Measurements from ENCODE around the gene CCND2.

- PRO-cap, result unidirectional peak, plus-strand start at chr12:3752563
- RAMPAGE, long total RNA, 3 experiments, result no peak in any of the 3 experiments
Observed at GRCh38 chr12:3751941-3752641, 818 bp downstream of the CRACR2A start.

DNA sequence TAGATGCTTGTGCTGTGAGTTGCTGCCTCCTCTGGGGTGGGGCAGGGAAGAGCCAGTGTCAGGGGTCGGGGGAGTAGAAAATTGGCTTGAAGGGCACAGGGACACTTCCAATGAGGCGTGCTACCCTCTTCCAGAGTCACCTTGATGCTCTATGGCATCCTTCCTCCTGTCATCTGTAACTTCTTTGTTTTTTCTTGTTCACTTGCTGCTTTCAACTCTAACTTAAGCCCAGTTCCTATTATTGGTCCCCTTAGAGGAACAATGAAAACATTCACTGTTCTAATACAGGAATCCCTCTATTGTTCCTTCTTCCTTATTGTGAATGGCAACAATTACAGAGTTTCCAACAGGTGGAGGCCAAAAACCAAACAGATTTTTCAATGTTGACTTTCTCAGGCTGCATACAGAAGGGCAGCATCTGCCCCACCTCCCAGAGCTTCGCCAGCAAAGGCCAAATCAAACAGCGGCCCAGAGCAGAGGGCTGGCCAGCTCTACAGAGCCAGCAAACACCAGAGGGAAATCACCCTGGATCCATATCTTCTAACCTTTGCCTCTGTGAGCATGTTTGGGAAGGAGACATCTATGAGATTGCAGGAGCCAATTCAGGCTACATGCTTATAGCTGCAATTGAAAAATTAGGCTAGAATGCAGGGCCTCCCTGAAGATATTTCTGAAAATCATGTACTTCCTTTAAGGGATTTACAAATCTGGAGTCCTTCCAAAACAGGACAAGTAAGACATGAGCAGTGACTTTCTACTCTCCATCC, 4.3 kb upstream of the CRACR2A start:
- PRO-cap, result no peak
- RAMPAGE, long total RNA, 3 experiments, result no peak in any of the 3 experiments

- PRO-cap, result no peak
- RAMPAGE, long total RNA, 3 experiments, result start-site peak on the minus strand in 1 of 3 experiments, at chr12:3868848-3869055 at its widest, 6 reads per replicate
Observed at GRCh38 chr12:3868910-3869646, 4.1 kb downstream of the PARP11 start.

- PRO-cap, result no peak
- RAMPAGE, long total RNA, 3 experiments, result no peak in any of the 3 experiments
Observed at GRCh38 chr12:3913439-3913697, 40.2 kb upstream of the PARP11 start.

- PRO-cap, result no peak
- RAMPAGE, long total RNA, 3 experiments, result no peak in any of the 3 experiments
Observed at GRCh38 chr12:4252609-4253073, 20.9 kb upstream of the CCND2 start.

DNA sequence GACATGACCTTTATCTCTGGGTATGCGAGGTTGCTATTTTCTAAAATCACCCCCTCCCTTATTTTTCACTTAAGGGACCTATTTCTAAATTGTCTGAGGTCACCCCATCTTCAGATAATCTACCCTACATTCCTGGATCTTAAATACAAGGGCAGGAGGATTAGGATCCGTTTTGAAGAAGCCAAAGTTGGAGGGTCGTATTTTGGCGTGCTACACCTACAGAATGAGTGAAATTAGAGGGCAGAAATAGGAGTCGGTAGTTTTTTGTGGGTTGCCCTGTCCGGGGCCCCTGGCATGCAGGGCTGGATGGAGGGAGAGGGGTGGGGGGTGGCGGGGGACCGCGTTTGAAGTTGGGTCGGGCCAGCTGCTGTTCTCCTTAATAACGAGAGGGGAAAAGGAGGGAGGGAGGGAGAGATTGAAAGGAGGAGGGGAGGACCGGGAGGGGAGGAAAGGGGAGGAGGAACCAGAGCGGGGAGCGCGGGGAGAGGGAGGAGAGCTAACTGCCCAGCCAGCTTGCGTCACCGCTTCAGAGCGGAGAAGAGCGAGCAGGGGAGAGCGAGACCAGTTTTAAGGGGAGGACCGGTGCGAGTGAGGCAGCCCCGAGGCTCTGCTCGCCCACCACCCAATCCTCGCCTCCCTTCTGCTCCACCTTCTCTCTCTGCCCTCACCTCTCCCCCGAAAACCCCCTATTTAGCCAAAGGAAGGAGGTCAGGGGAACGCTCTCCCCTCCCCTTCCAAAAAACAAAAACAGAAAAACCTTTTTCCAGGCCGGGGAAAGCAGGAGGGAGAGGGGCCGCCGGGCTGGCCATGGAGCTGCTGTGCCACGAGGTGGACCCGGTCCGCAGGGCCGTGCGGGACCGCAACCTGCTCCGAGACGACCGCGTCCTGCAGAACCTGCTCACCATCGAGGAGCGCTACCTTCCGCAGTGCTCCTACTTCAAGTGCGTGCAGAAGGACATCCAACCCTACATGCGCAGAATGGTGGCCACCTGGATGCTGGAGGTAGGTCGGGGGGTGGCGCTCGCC, at the start of gene CCND2:
Gene CCND2, plus strand, starts transcription at position 529 of the 1,026 bp plus-strand sequence.
- PRO-cap, result bidirectional peak, plus-strand start at position 529 of the sequence, minus-strand start at position 352 of the sequence
- RAMPAGE, long total RNA, 3 experiments, result start-site peak on the plus strand in 3 of 3 experiments, centred at positions 538 to 694 of the sequence, 21 to 308 reads per replicate

DNA sequence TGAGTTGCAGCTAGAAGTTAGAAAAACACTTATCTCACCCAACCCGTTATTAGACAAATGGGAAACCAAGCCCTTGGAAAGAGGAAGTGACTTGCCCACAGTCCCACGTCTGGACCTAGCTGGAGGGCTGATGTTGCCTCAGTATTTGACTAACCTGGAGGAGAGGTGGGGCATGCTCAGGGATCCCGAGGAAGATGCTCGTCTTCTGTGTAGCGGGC, 12.6 kb downstream of the CCND2 start:
- PRO-cap, result no peak
- RAMPAGE, long total RNA, 3 experiments, result no peak in any of the 3 experiments

DNA sequence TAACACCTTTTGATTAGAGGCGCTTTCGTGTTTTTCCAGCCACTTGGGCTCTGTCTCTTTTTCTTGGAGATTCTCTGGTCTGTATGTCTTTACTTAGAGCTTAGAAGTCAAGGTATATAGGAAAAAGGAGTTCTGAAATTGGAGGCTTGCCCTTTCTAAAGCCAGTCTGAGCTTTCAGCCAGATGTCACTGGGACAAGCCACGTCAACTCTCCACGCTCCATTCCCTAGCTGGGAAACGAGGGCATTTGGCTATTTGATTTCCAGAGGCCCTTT, 20.9 kb downstream of the CCND2 start:
- PRO-cap, result no peak
- RAMPAGE, long total RNA, 3 experiments, result no peak in any of the 3 experiments

GRCh38 chr12:4299601-4300187, 21.3 kb upstream of the TIGAR start:
- PRO-cap, result no peak
- RAMPAGE, long total RNA, 3 experiments, result no peak in any of the 3 experiments

- PRO-cap, result no peak
- RAMPAGE, long total RNA, 3 experiments, result no peak in any of the 3 experiments
Observed at GRCh38 chr12:5122170-5122743, 78.6 kb downstream of the KCNA5 start.

- PRO-cap, result no peak
- RAMPAGE, long total RNA, 3 experiments, result no peak in any of the 3 experiments
Observed at GRCh38 chr12:5503592-5504026, 71.7 kb downstream of the NTF3 start.

DNA sequence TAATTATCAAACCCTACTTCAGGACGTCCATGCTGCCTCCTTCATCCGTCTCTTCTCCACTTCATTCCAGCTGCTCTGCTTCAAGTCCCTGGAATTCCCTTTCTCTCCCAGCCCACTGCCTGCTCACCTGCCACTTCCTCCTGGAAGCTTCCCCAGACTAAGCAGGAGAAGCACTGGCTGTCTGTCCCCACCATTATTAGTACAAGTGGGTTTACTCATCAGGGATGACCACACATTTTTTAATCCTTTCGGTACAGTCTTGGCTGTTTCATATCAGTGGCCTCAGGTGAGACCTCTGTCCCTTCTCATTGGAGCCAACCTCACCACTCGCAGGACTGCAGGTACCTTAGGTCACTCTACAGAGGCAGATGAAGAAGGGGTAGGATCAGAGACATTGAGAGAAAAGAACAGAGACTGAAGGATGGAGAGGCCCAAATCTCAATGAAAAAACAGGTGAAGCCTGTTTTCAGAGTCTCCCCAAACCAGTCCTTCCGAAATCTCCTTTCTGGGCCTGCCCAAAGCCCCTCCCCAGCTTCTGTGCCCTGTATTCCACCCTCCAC, 18.0 kb downstream of the ANO2 start:
- PRO-cap, result no peak
- RAMPAGE, long total RNA, 3 experiments, result start-site peak on the minus strand in 1 of 3 experiments, centred at position 332 of the sequence, 7 reads per replicate

DNA sequence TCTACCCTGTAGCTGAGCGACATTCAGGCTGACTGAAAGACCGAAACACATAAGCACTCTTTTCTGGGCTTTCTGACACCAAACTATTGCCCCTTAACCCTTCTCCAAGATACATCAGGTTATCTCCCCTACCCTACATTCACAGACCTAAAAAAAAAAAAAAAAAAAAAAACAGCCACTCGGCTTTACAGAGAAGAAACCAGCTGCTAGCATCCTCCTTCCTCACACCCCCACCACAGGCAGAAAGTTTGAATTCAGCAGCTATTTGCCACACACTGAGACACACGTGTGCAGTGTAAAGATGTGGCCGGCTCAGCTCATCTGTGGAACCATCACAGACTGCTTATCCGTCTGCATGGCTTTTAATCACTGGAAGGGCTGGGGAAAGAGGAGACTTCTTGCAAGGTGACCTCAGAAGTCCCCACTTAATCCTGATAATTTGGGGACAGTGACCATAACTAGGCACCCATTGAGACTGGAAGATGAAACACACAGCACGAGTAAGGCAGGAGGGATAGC, 50.1 kb downstream of the VWF start:
- PRO-cap, result no peak
- RAMPAGE, long total RNA, 3 experiments, result no peak in any of the 3 experiments

- PRO-cap, result no peak
- RAMPAGE, long total RNA, 3 experiments, result no peak in any of the 3 experiments
Observed at GRCh38 chr12:6190159-6190632, 10.0 kb upstream of the CD9 start.

DNA sequence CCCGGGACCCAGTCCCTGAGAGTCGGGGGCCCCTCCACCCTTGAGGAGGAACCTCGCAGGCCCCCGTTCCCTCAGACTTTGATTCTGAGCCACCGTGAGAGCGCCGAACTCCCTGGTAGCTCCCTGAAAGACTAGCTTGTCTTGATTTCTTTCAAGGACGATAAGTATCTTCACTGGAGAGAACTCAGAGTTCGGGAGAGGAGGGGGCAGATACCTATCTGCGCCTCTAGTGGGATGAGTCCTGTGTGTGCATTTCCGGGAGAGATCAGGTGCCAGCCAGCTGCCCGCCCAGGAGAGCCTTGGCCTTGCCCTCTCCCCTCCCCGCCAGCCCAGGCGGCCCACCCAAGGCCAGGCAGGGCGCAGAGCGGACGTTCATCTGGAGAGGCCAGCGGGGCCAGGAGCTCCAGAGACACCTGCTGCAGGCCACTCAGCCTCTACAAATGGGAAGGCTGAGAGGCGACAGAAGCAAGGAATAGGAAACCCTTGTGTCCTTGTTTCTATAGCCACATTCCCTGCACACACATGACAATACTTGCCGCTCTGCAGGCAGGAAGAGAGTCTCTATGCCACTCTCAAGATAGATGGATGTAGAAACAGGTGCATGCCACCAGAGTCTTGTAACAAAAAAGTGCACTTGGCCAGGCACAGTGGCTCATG, 1.0 kb downstream of the CD9 start:
- PRO-cap, result bidirectional peak, plus-strand start at position 362 of the sequence, minus-strand start at position 220 of the sequence; unidirectional peak, minus-strand start at position 445 of the sequence
- RAMPAGE, long total RNA, 3 experiments, result no peak in any of the 3 experiments

- PRO-cap, result no peak
- RAMPAGE, long total RNA, 3 experiments, result no peak in any of the 3 experiments
Observed at GRCh38 chr12:6211180-6211705, 11.0 kb downstream of the CD9 start.

DNA sequence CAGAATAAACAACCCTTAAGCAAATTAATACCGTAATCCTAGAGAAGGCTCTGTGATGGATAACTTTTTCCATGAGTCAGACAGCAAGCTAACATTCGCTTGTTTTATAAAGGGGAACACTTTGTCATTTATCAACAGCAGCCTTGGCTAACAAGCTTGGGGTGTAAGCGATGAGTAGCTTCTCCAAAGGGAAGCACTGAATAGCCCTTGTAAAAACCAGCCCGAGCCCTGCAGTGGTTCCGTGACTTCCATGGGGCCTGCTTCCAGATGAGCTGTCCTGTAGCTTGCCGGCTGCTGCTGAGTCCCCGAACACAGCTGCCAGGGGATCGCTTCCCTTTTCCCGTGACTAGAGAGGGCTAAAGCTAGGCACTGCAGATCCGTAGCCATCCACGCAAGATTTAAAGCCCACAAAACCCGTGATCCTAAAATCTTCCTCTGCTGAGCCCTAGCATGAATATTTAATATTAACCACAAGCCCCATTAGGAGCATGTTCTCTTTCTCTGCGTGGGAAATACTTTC, 29.7 kb downstream of the CD9 start:
- PRO-cap, result bidirectional peak, plus-strand start at position 134 of the sequence, minus-strand start outside the sequence
- RAMPAGE, long total RNA, 3 experiments, result no peak in any of the 3 experiments

DNA sequence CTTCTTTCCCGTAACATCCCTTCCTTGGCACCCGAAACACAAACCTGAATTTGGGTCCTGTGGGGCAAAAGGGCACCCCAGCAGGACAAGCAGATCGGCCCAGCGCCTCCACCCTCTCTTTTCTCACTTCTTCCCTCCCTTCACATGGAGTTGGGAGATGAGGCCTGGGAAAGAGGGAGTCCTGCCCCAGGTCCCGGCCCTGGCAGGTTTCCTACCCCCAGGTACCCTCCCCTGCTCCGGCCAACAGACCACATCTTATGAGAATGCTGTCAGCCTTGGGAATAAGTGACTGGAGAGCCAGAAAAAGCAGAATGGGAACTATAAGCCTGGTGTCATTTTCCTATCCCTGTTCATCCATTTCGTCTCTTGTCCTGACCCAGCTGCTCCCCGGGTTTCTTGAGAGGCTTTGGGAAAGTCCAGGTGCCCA, 13.9 kb downstream of the PLEKHG6 start:
- PRO-cap, result no peak
- RAMPAGE, long total RNA, 3 experiments, result no peak in any of the 3 experiments

DNA sequence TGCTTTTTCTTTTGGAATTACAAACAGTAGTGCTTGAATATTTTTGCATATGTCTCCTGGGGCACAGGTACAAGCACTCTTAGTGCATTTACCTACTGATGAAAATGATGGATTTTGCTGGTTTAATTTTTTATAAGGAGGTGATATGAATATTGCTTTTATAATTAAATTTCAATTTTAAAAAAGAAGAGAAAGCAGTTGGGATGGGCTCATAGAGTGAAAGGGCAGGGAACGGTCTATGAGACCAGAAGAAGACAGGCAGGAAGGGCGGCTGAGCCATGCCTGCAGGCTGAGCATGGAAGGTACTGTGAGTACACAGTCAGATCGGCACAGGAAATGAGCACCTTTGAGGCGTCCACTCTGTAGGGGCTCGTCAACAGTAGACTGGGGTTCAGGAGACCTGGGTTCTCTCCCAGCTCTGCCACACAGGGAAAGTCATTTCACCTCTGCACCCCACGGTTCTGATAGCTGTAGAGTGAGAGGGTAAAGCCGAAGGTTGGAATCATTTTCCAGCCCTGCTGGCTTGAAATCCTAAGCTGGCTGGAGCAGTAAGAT, 10.7 kb upstream of the CD27 start:
- PRO-cap, result no peak
- RAMPAGE, long total RNA, 3 experiments, result no peak in any of the 3 experiments

DNA sequence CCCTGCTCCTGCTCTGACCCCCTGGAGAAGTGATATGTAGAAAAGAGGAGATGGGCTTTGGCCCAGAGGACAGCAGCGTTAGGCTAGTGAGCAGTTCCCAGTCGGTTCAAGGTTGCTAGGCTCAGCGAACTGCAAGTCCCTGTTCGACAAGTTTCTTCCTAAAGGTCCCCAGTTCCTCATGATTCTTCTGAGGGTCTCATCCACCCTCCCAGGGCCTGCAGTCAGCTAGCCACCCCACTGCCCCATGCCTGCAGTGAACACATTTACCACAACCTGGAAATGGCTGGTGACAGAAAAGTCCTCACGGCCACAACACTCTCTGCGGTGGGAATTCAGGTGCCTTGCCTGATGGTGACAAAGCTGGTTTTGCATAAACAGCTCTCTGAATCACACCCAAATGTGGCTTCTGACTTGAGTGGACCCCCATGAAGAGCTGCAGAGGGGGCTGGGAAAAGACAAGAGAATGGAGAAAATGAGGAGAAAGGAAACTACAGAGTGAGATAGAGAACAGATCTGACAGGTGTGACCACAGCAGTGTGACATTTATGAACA, 1.4 kb upstream of the CD27 start:
- PRO-cap, result no peak
- RAMPAGE, long total RNA, 3 experiments, result no peak in any of the 3 experiments

Measured in subcutaneous adipose tissue (tissue), 3 donors.